ENCODE measurements around a stretch of chr2.

GRCh38 chr2:176126891-176127404 lies 2.6 kb upstream of the HOXD8 start:
- RRBS, result no CpG with 5 or more reads among the region's 8 CpGs

- RRBS, result no CpG with 5 or more reads among the region's 26 CpGs
Measured at GRCh38 chr2:176127989-176128678, 1.4 kb upstream of the HOXD8 start.

DNA sequence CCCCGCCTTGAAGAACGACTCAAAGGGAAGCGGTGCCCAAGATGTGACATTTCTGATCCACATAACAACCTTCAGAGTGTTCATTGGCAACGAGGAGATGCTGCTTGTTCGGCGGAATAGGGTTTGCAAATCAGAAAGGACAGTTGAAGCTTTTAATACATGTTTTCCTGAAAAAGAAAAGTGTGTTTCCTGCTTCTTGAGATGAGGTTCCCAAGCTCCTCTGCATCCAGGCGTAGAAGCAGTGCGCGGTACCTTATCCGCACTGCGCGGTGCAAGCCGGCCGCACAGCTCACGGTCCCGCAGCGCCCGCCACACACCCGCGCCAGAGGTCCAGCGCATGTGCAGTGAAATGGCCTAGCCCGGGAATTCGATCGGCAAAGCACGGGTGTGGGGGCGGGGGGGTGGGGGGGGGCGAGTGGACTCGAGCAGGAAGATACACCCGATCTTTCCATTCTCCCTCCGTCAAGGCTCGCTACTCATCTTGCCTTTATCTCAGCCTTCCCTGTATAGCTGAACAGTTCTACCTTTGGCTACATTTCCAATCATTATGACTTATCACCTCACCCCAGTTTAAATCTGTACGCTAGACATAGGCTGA lies 10.1 kb downstream of the HOXD8 start:
- RRBS, result 58% methylated on average over 6 of the region's 32 CpGs

- RRBS, result no CpG with 5 or more reads among the region's 22 CpGs
Measured at GRCh38 chr2:176149983-176150776, 1.2 kb upstream of the HOXD4 start.

GRCh38 chr2:176188915-176189827 lies 703 bp downstream of the HOXD1 start:
- RRBS, result 18% methylated on average over 6 of the region's 90 CpGs

DNA sequence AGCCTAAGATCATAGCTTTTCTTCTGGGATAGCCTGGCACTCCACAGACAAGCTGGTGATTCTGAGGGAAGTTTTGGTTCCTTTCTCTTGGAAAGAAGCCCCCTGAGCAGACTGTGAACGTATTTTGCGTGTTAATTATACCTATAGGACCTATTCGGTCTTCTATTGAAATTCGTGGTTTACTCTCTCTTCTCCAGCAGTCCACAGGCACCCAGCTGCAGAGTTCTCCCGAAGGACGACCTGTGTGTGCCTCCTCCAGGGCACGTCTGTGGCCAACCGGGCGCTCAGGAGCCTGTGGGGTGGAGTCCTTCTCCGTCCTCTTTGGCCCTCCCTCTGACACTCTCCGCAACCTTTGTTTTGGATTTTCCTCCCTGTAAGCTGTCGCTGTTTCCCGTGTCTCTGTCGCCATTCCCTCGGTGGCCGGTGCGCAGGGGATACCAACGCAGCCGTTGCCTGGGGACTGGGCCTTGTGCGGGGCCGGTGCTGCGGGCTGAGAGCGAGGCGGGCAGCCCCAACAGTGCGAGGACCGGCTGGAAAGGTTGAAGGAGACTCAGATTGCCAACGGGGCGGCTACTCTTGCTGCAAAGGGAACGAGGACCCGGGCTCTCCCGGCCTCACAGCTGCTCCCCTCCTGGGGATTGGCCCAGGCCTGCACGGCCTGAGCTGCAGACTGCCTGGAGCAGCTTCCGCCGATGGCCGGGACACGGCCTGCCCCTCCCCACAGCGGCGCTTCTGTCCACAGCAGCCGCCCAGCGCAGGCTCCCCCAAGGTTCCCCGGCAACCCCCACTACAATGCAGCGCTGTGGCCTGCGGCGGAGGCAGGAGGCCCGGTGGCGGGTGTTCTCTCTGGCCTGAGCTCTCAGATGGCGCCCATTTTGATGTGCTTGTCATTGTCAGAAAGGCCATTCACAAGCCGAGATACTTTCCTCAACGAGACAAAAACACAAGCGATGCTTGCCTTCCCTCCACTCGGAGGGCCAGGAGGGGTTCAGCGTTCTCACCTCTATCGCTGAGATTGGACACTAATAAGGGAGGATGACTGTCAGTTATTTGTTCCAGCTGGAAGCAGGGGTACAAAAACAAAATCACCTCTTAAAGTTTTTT lies 221.1 kb downstream of the MTX2 start:
- RRBS, result 91% methylated on average over 25 of the region's 53 CpGs

- RRBS, result no CpG with 5 or more reads among the region's 10 CpGs
Measured at GRCh38 chr2:176491066-176491825, 222.0 kb downstream of the MTX2 start.

DNA sequence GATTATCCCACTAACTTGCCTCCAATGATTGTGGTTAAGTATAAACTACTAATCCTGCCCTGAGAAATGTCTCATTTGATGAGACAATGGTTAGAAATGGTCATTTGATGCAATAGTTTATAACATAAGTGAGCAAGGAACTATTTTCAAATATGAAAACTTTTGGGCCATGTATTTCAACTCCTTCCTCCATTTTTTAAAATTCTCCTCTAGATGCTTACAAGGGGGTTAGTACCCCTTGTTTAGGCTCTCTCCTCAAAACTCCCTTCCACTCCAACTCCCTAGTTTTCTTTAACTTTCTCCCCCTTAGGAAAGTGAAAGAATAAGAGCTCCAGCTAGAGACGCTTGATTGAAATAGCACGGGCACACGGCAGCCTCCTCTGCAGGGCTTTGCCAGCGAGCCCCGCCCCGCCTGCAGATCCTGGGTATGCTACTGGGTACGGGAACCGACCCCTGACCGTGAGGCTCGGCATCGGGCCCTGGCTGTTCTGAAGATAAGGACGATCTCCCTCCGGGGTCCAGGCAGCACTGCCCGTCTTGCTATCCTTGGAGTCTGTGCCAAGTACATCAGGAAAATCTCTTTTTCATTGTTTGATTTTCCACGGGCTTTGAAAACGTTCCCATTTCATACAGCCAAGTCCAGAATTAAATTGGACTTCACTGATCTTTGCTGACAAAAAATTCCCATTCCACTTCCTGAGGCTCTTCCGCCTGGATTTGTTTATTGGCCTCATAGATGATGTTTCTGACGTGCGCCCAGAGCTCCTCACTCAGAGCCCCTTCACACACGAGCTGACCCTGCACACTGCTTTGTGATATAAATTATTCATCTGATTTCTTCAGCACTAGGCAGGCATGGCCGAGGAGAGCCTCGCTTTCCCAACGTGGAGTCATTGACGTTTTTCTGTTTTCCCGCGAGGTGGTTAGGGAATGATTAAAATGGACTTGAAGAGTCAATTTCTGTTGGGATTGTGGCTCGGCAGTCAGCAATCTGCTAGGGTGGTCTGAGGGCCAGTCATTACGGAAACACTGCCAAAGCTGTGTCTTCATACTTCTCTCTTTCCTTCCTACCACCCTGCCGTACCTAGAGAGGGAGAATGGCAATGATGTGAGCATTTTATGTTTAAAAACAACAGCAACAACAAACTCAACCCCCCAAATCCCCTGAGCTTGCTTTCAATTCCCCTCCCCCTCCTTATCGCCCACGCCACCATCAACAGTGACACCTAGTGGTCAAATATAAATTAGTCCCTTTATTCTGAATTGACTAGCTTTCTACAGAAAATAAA lies 284.6 kb downstream of the MTX2 start:
- RRBS, result no CpG with 5 or more reads among the region's 31 CpGs

DNA sequence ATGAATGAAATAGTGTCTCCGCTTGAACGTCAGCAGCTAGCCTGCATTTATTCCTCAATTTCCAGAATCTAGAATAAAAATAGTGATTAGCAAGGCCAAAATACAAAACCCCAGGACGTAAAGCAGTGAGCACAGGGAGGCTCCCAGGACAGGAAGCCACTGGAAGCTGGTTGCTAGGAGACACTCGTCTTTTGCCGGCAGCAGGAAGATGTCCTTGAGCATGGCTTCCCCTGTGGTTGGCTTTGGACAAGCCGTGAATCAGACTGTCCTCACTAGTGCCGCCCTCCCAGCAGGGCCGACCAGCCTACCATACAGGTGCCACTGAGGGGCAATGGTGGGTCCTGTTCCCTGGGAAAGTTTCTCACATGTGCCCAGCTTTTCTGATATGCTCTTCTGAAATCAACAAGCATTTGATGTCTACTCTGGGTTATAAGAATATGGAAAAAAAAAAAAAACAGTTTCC lies 374.5 kb downstream of the MTX2 start:
- RRBS, result no CpG with 5 or more reads among the region's 8 CpGs

DNA sequence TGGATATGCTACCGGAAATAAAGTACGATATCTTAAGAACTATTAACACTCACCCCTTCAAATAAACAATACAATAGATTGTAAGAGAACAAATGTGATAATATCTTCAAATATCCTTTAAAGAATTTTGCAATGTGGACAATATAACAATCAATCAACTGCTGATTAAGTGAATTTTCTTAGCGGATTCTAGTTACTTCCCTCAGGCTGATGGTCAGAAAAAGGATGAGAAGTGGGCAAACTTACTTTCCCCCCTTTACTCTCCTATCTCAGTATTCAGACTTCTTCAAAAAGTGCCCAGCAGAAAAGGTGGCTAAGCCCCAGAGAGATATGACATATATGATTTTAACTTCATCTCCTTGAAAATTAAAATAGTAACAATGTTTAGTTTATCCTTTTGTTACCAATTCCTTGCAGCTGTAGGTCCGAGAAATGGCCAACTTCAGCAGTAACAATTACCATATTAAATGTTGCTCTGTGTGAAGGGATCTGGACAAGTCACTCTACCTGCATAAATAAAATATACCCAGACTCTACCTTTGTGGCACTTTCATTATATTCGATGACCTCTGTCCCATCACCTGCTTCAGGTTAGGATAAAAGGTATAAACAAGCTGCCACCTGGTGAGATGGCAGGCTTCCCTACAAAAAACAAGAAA lies 10.6 kb downstream of the NFE2L2 start:
- RRBS, result no CpG with 5 or more reads among the region's 5 CpGs

- RRBS, result under 1% methylated on average over 30 of the region's 90 CpGs
Measured at GRCh38 chr2:177263197-177264261, 998 bp downstream of the NFE2L2 start.

GRCh38 chr2:177372491-177373454 lies 19.8 kb upstream of the AGPS start:
- RRBS, result no CpG with 5 or more reads among the region's 4 CpGs

- RRBS, result no CpG with 5 or more reads among the region's 3 CpGs
Measured at GRCh38 chr2:178477700-178478166, 667 bp downstream of the FKBP7 start.

DNA sequence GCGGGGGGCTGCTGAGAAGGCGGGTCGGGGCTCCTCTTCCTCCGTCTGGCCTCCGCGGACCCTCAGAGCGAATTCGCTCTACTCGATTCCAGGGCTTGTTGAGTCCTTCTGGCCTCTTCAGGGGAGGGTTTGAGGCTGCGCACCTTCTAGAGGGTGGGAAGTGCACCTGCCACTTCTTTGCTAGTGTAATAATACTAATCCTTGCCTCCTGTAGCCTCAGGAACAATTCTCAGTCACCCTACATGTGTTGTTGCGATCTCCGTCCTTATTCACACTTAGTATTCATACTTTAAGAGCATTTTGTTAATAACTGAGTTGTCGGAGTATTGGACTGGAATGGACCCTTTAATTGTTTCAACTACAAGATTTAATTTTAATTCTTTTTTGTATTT lies 685 bp downstream of the PLEKHA3 start:
- RRBS, result no CpG with 5 or more reads among the region's 13 CpGs

GRCh38 chr2:178484459-178485166 lies 4.4 kb downstream of the PLEKHA3 start:
- RRBS, result no CpG with 5 or more reads among the region's 6 CpGs

GRCh38 chr2:178570376-178570979 lies 90.2 kb downstream of the PLEKHA3 start:
- RRBS, result no CpG with 5 or more reads among the region's 11 CpGs

DNA sequence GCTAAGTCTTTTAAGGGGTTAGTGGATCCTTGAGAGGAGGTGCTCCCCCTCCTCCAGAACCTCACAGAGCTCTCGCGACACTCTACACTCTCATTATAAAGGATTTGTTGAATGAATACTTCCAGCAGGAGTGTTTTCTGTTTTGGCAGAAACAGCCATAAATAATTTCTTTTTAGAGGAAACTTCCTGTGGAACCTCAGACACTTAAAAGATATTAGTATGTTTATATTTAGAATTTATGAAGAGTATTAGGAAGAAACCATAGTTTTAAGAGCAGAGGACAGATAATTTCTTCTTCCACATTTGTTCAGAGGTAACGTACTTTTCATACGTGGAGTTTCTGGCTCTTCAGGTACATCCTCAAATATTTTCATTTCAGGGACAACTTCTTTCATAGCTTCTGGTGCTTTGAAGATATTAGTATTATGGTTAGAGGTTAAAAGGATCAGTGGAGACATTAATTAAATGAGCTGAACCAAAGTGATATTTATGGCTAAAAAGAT lies 142.1 kb downstream of the TTN start:
- RRBS, result no CpG with 5 or more reads among the region's 4 CpGs

- RRBS, result no CpG with 5 or more reads among the region's 4 CpGs
Measured at GRCh38 chr2:178731709-178732079, 75.5 kb downstream of the TTN start.

DNA sequence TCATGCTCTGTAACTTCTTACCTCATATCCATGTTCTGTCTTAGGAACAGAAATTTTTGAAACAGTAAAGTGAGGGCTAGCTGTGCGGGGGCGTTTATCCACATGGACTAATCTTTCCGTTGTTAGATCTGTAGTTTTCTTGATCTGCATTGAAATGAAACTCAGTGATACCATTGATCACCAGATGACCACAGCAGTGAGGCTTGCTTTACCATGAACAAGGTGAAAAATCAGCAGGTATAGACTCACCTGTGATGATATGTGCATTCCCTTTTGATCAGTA lies 21.7 kb downstream of the TTN start:
- RRBS, result no CpG with 5 or more reads among the region's 3 CpGs